Umbilical cord (tissue), 2 donors: ENCODE measurements around the gene INTS1.

DNA sequence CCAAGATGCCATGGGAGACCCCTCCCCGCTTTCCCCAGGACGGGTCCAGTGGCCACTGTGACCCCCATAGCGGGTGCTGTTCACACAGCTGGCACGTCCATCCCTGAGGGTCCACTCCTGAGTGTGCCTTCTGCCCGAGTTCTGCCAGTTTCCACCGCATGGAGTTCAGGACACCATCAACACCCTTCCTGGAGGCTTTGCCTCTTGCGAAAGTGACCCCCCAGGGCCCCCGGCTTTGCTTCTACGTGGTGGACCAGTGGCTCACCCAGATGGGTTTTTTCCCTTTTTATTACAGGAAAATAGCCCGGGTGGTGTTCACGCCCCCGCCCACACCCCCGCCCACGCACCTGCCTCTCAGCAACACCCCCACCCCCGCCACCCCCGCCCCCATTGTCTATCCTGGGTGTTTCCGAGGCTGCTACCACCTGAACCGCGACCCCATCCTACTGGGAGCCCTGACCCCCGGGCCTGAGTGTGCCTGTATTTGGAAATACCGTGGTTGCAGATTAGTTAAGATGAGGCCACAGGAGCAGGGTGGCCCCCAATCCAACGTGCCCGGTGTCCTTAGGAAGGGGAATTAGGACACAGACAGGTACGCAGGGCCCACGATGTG, 31.9 kb downstream of the ADAP1 start:
- RAMPAGE, long total RNA, result no peak

DNA sequence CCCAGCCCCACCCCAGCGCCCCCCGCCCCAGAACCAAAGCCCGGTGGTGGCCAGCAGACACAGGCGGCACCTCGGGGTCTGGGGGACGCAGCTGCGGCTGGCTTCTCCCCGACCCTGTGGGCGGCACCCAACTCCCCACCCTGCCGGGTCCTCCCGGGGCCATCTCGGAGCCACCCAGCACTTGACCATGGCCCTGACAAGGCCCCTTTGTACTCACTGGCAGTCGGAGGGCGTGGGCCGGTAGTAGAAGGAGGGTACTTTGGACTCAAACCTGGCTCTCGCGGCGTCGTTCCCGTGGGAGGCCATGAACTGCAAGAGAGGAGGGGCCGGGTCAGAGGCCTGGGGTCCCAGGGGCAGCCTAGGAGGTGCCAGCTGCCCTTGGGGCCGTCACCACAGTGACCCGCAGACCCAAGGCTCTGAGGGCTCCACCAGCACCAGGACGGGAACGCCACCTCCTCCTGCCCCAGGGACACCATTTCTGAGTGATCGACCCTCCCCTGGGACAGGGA, 28.1 kb downstream of the ADAP1 start:
- RAMPAGE, long total RNA, result no peak

GRCh38 chr7:926845-927771, 27.4 kb downstream of the ADAP1 start:
- RAMPAGE, long total RNA, result no peak

GRCh38 chr7:934340-935069, 20.0 kb downstream of the ADAP1 start:
- RAMPAGE, long total RNA, result no peak

DNA sequence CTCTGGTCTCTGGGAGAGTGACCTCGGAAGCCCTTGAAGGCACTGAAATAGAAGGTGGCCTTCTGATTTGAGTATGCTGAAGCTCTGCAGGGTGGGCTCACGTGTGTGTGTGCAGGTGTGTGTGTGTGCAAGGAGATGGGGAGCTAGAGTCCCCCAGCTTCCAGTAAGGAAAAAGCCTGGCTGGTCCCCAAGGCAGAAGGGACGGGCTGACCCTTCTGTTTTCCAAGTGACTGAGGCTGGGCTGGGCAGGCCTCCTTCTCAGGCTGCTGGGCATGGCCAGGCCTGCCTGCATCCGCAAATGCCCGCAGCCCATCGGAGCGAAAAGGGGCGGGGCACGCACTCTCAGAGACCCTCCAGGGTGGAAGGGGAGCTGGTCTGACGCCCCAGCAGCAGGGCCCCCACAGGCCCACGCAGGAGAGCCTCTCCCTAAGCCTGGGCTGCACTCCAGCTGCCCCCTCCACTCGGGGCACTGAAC, 9.5 kb downstream of the ADAP1 start:
- RAMPAGE, long total RNA, result no peak

- RAMPAGE, long total RNA, result no peak
These were observed 1.7 kb upstream of the COX19 start for GRCh38 chr7:976964-977488.

GRCh38 chr7:1086589-1087459, 1.1 kb upstream of the GPER1 start:
- RAMPAGE, long total RNA, result no peak

DNA sequence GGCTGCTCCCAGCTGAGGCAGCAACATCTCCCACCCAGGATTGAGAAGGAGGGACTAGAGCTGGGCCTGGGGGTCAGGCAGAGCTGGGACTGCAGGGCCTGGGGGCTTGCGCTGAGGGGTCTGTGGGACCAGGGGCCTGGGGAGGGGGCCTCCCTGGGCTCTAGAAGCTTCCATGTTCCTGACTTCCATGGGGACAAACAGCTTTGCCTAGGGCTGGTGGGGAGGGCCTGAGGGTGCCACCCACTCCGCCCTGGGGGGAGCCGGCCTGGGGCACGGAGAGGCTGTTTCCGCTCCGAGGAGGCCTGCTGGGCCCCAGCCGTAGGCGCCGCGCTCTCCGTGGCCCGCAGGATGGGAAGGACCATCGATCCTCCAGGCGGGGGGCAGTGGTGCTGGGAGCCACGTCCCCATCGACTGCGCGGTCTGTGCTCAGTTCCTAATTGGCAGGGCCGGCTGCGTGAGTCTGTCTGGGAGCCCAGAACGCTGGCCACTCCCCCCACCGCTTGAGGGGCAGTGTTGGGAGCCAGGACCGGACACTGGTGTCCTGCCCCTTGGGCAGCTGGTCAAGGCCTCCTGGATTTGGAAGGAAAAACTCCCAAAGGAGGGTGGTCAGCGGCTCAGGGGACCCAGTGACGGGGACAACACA, 88.6 kb downstream of the UNCX start:
- RAMPAGE, long total RNA, result no peak

- RAMPAGE, long total RNA, result no peak
These were observed 18.6 kb downstream of the MICALL2 start for GRCh38 chr7:1440364-1441453.

GRCh38 chr7:1455069-1456138, 3.9 kb downstream of the MICALL2 start:
- RAMPAGE, long total RNA, result no peak

DNA sequence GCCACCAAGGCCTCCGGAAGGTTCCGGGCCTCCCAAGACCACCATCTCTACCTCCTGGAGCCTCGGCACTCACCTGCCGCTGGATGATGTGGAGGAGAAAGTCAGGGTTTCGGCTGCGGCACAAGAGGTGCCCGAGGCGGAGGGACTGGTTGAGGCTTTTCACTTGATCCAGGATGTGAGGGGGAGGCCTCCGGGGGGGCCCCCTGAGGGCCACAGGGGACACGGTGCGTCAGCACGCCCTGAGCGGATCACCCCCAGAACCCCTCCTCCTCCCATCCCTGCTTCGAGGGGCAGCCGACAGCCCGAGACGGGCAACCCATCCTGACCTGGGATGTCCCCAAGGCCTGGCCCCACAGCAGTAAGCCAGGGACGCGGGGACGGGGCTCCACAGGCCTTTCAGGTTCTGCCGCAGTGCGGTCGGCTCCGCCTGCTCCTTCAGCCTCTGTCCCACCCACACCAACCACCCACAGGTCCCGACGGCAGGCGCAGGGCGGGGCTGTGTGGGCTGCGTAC, 16.9 kb downstream of the INTS1 start:
- RAMPAGE, long total RNA, result no peak

DNA sequence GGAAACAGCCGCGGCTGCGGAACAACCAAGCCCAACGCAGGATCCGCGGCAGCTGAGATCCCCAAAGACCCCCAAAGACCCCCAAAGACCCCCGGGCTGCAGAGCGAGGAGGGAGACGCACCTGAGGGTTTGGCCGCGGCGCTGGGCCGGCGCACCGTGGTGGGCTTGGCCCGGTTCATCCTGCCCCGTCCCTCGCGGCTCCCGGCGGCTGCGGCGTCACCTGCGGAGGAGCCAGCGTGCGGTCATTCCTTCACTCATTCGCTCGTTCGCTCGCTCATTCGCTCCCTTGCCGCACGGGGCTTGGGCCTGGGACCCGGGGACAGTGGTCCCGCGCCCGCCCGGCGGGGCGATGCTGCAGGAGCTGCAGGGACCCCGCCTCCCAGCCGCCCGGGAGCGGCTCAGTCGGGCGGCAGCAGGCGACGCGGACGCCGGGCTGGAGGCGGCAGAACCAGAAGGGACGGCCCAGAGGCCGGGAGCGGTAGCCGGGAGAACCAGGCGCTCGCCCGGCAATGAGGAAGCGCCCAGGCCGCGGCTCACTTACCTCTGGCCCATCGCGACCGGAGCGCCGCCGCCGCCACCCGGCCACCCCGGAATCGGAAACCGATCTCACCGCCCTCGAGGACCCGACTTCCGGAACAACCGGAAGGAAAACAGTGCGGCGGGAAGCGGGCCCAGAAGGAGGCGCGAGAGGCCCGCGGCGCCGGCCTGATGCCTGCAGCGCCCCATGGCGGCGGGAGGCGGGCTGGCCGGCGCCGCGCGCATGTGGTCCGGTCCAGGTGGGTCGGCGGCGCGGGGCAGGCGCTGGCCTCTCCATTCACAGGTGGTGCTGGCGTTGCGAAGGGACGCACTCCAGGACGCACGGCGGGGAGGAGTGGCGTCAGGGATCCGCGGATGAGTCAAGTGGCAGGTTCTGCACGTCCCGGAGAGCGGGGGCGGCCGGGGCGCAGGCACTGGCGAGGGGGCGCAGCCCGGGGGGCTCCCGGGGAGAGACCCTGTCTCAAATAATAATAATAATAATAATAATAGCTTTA, at the start of gene INTS1:
Gene INTS1 (minus strand): TSS at position 608 of the 1,031 bp plus-strand sequence.
- RAMPAGE, long total RNA, result no peak

- RAMPAGE, long total RNA, result no peak
These were observed 7.3 kb upstream of the MAFK start for GRCh38 chr7:1523161-1523693.

- RAMPAGE, long total RNA, result no peak
These were observed 11.3 kb downstream of the MAFK start for GRCh38 chr7:1541911-1542190.

DNA sequence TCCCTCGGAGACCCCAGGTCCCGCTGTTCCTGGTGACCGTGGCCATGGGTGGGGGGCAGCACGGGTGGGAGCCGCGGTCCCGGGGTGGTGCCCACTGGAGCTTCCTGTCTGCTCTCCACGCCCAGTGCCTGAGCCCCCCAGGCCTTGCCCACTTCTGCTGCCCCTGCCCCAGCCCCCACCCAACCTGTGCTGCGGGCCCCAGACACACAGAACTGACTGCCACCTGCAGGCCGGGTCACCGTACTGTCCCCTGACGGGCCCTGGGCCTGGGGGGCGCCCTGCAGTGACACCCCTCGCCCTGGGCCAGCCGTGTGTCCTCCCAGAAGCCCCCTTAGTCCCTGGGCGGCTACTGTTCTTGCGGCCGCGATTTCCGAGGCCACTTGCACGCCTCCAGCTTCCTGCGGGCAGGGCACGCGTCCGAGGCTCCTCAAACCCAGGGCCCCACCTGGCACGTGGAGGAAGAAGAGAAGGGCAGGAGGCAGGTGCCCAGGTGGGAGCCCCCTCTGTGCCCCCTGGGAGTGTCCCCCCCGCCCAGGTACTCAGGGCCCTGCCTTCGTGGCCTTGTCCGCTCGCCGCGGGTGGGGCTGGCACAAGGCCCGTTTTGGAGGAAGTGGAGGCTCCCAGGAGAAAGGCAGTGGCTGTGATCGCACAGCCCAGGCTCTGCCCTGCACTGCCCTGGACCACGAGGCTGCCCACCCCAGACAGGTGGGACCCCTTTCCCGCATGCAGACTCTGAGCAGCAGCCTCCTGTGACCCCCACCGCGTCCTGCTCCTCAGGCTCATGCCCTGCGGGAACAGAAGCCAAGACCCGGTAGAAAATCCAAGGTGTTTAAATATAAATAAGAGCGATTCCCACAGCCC, 10.4 kb downstream of the TMEM184A start:
- RAMPAGE, long total RNA, result no peak

DNA sequence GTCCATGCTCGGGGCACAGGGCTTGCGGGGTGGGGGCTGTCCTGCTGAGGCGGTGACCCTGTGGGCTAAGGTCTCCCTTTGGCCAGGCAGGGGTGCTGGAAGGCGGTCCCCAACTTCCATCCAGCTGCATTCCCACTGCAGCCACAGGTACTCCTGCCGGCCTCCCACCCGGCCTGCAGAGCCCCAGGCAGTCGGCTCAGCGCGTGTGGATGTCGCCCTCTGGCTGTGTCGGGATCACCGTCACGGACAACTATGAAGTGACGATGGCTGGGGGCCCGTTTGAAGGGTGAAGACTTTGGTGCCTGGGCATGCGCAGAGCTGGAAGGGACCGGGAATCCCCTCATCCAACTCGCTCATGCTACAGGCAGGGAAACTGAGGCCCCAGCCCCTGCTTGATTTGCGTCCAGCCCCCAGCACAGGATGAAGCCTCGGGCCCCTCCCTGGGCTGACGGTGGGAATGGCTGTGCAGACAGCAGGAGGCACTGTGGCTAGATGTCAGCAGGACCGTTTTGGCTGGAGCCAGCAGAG, 2.3 kb upstream of the TMEM184A start:
- RAMPAGE, long total RNA, result no peak

GRCh38 chr7:1567910-1568363, 1.9 kb downstream of the PSMG3 start:
- RAMPAGE, long total RNA, result no peak

- RAMPAGE, long total RNA, result no peak
These were observed 25.3 kb upstream of the ELFN1 start for GRCh38 chr7:1644682-1645189.

GRCh38 chr7:1726112-1726573, 56.1 kb downstream of the ELFN1 start:
- RAMPAGE, long total RNA, result no peak

DNA sequence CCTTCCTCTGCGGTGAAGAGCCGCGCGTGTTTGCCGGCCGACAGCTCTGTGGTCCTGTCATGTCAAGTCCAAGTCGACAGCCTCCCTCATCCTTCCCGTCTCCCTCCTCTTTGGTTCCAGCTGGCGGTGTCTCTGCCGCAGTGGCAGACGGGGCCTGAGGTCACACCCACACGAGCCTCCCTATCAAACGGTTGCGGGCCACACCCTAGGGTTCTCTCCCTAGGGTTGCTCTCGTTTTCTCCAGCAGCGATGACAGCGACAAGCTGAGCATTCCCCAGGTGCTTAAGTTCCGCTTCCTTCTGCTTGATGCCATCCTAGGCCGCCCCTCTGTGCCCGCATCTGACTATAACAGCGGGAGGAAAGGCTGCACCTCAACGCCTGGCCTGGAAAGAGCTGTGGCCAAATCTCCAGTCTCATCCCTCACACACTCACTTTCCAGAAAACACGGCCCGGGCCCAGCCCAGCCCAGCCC, 185.0 kb downstream of the ELFN1 start:
- RAMPAGE, long total RNA, result no peak